Subcutaneous adipose tissue (tissue), 3 donors: ENCODE results near the gene STRAP.

- PRO-cap: bidirectional peak, plus-strand start at chr12:14258000, minus-strand start at chr12:14257692
- RAMPAGE, long total RNA, 3 experiments: no peak in any of the 3 experiments
Observed at GRCh38 chr12:14257392-14258362, 107.8 kb upstream of the ATF7IP start.

DNA sequence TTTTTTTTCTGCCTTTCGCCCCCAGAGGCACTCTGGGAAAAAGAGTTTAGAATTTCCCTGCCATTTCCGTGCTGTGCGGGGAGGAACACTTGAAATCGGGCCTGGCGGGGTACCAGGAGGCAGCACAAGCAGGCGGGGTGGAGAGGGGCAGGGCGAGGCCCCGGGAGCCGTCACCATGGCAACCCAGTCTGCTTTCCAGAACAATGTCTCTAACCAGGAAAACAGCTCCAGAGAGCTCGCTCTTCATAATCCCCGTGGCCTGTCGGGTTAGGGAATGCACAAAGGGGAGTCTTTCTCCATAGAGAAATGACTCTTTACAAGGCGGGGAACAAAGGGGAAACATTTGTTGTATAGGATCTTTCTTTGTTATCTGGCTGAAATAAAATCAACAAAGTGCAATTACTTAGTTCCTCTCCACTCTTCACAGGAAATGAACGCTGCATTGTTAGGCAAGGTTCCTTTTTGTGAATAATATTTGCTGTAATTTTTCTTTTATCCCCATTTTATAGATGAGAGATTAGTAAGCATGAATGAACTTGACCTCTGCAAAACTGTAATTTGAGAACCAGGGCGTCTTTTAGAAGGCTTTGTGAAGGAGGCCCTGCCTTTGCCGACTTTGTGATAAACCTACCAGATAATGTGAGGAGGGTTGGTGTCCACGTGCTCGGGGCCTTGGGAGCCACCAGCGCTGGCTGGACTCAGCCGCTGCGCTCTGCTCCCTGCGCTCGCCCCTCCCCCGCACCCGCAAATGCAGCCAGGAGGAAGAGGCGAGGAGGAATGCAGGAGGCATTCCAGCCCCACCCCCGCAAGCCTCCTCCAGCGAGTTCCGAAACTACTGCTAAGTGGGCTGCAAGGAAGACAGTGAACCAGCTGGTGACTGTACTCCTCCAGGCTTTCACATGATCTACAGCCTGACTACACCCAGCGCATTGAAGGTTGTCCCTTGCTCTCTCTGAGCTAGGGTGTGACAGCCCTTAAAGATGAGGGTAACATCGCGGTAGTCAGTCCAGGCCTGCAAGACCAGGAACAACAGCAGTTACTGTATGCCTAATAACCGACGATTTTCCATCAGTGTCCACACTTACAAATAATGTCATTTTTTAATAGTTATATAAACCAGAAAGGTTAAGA is 105.1 kb upstream of the ATF7IP start:
- PRO-cap: unidirectional peak, plus-strand start at position 198 of the sequence; unidirectional peak, minus-strand start at position 618 of the sequence; unidirectional peak, minus-strand start at position 750 of the sequence; bidirectional peak, plus-strand start at position 841 of the sequence, minus-strand start at position 750 of the sequence
- RAMPAGE, long total RNA, 3 experiments: no peak in any of the 3 experiments

DNA sequence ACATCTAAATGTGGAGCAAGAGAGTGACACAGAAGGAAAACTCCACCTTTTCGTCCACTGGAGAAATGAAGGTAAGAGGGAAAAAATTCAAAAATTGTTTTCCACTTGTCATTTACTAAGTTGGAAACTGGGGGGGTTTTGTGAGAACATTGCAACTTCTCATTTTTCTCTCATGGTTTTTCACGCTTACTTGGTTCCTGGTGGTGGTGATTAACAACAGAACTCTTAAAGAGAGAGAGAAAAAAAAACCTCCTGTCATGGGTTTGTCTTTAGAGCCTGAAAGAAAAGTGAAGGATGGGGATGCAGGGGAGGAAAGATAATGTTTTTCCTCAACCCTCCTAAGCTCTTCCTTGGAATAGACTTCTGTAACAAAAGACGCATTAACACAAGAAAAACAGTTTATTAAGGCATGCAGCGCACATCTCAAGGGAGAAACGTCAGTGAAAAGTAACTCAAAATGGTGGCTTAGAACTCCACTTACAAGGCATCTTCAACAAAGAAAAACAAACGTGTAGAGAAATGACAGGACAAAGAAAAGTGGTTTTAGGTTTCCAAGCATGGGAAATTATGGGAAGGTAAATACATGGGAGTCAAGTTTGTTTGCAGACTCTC is 81.9 kb upstream of the ATF7IP start:
- PRO-cap: no peak
- RAMPAGE, long total RNA, 3 experiments: no peak in any of the 3 experiments

DNA sequence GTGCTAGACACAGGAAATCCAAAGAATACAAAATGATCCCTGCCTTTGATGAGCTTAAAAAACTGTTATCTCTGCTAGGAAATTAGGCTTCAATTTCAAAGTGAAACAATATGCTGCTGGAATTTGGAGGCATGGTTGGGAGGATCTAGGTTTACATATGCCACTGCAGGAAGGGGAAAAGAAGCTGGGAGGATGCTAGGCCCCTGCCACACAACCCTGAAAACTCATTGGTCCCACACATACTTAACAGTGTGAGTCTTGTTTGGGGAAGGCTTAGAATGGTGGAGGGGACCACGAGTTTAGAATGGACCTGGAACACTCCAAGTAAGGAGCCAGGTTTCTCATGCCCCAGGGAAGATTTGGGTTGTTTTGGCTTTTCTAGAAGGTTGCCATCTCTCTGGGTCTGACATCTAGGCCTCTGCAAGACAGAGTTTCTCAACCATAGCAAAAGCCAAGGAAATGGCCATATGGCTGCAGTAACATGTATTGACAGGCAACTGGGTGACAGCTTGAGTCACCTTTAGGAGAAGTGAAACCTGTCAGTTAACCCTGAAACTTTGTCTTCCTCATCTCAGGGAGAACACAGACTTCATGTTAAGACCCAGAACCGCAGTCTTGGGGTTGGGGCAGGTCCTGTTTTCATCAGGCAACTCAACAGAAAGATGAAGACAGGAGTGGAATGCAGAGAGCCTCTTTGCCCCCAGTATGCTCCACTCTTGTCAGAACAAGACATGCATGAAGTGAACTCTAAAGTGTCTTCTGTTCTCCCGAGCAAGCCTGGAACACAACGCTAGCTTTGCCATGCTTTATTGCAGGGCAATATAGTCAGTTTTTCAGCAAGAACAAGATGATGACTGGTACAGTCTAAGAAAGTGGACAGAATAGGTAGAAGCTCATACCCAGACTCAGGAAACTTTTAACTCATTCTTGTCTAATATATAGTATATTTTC is 46.0 kb upstream of the PLBD1 start:
- PRO-cap: no peak
- RAMPAGE, long total RNA, 3 experiments: no peak in any of the 3 experiments

GRCh38 chr12:14793051-14793435 is 10.2 kb downstream of the WBP11 start:
- PRO-cap: no peak
- RAMPAGE, long total RNA, 3 experiments: no peak in any of the 3 experiments

DNA sequence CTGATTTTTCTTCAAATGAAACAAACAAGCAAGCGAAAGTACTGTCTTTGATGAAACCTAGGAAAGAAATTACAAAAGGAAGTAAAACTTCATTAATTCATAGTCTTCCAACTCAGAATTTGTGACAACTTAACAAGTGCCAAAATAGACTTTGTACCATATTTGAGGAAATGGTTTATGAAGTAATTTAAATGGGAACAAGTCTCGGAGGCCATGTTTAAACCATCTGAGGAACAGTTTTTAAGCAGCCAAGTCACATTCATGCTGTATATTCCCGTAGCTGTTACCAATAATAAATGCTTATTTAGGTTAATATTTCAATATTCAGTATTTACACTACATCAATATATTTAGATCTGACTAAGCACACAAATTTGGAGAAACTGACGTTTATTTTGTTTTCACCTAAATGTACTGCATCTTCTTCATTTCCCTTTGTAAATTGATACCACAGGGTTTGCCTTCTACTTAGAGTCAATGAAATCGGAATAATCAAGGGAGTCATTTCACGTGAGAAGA is 838 bp upstream of the ARHGDIB start:
- PRO-cap: no peak
- RAMPAGE, long total RNA, 3 experiments: no peak in any of the 3 experiments

GRCh38 chr12:14980956-14981481 is 8.2 kb downstream of the PDE6H start:
- PRO-cap: no peak
- RAMPAGE, long total RNA, 3 experiments: no peak in any of the 3 experiments

DNA sequence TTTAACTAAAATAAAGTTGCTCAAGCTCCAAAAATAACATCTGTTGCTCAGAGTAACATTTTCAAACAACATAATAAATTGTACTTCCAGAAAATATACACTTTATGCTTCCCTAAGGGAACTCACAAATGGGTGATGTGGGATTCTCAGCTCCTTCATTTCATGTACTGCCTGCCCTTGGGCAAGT is 56.0 kb downstream of the RERG start:
- PRO-cap: bidirectional peak, plus-strand start at position 127 of the sequence, minus-strand start outside the sequence
- RAMPAGE, long total RNA, 3 experiments: no peak in any of the 3 experiments

- PRO-cap: no peak
- RAMPAGE, long total RNA, 3 experiments: no peak in any of the 3 experiments
Observed at GRCh38 chr12:15198873-15199526, 22.2 kb downstream of the RERG start.

DNA sequence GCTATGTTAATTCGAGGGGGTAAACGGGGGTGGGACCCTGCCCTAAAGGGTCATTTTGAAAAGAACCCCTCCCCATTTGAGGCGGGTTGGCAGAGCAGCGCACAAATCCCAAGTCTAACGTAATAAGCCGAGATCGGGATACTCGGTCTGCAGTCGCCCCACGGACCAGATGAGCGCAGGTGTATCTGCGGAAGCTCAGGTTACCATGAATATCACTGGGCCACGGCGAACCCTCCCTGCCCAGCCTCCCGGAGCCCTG is 592 bp downstream of the EPS8 start:
- PRO-cap: no peak
- RAMPAGE, long total RNA, 3 experiments: no peak in any of the 3 experiments

DNA sequence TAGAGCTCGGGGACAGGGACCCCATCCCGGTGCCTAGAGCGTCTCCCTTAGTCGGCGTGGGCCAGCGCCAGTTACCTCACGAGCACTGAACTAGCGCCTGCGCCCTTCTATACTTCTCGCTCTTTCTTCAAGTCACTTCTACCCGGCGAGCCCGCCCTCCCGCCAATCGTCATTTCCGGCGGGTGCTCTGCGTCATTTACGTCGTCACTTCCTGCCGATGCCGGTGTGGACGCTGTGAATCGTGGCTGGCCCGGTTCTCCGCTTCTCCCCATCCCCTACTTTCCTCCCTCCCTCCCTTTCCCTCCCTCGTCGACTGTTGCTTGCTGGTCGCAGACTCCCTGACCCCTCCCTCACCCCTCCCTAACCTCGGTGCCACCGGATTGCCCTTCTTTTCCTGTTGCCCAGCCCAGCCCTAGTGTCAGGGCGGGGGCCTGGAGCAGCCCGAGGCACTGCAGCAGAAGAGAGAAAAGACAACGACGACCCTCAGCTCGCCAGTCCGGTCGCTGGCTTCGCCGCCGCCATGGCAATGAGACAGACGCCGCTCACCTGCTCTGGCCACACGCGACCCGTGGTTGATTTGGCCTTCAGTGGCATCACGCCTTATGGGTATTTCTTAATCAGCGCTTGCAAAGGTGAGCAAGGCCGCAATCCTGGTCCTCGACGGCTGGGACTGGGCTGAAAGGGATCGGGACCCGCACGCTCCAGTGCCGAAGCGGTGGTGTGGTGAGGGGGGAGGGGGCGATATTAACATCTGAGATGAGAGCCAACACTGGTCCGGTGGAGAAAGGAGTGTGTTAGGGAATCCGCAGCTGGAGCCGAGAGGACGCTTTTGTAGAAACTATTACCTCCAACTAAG is at the start of gene STRAP:
STRAP (plus strand) TSS at position 200 of the 856 bp plus-strand sequence.
- PRO-cap: bidirectional peak, plus-strand start at position 226 of the sequence, minus-strand start at position 87 of the sequence; unidirectional peak, plus-strand start at position 494 of the sequence
- RAMPAGE, long total RNA, 3 experiments: start-site peak on the plus strand in 3 of 3 experiments, centred at positions 214 to 405 of the sequence, 175 to 634 reads per replicate

- PRO-cap: no peak
- RAMPAGE, long total RNA, 3 experiments: no peak in any of the 3 experiments
Observed at GRCh38 chr12:15904835-15905237, 6.3 kb upstream of the DERA start.

- PRO-cap: no peak
- RAMPAGE, long total RNA, 3 experiments: no peak in any of the 3 experiments
Observed at GRCh38 chr12:15956176-15956911, 45.2 kb downstream of the DERA start.

GRCh38 chr12:16057934-16058436 is 146.9 kb downstream of the DERA start:
- PRO-cap: no peak
- RAMPAGE, long total RNA, 3 experiments: no peak in any of the 3 experiments

- PRO-cap: no peak
- RAMPAGE, long total RNA, 3 experiments: start-site peak on the plus strand in 1 of 3 experiments, at chr12:16354233-16354364 at its widest, 802 reads per replicate
Observed at GRCh38 chr12:16354119-16354501, 6.7 kb downstream of the MGST1 start.

DNA sequence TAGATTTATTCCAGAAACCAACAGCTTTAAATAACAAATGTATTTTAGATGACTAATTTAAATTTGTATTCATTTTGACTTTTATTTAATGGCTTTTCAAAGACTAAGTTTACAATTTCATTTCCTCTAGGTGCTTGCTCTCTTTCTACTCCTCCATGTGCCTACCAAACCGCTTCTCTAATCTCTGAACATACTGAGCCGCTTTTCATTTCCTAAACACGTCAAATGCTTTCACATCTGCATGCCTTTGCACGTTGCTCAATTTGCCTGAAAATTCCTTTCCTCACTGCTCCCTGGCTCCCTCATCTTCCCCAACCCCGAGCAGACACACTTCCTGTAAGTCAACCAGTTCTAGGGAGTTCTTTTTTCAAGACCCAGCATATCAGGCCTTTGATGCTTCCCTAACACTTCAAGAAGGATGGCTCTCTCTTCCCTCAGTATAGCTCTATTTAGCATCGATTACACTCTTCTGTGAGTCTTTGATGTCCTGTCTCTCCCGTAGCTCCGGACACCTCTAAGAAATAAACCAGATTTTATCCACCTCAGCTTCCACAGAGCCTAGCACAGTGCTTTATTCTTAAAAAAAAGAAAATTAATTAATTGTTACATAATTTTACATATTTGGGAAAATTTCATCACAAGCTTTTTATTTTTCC is 50.3 kb downstream of the LMO3 start:
- PRO-cap: unidirectional peak, minus-strand start at position 179 of the sequence
- RAMPAGE, long total RNA, 3 experiments: no peak in any of the 3 experiments

DNA sequence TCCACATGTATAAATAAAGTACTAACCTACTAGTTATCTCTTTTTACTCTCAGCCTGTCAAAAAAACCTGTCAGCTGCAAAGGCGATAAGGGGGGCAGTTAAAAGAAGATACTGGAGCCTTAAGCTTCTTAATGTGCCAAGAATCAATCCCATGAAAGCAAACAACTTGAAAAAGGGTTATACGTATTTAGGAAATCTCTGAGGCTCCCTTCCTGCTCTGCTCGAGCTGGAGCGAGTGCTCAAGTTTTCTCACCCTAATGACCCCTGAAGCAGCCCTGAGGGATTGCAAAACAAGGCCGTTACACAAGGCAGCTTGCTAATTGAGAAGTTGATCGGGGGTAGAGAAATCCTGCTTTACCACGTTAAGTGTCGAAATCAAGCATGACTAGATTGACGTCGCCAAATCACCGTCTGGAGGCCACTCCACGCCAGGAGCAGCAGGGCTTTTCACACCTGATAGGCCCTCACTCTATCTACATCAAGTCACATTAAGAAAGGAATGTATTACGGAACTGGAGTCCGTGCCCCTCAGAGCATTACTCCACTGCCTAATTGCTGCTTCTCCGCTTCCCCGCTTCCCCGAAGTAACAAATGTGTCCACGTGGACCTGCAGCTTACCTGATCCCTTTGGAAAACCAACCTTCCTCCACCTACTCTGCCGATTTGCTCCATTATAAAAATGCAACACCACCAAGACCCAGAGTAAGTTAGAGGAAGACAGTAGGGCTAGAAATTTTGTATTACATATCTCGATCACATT is 32.3 kb downstream of the LMO3 start:
- PRO-cap: unidirectional peak, minus-strand start at position 223 of the sequence
- RAMPAGE, long total RNA, 3 experiments: no peak in any of the 3 experiments

DNA sequence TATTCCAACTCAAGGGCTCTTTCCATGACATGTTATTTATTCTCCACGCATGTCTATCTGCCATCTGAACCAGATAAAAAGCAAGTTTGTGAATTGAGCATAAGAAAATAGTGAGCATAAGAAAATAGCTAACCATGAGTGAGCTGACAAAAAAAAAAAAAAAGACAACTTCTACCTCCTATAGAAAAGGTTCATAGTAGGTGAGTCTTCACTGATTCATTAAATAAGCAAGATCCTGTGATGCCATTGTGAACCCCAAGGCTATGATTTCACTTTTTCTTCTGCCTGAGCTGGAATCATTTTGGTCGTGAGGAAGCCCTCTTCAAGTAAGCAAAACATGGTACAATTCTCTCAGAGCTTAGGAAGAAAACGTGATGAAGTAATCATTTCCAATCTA is 1.1 kb downstream of the PIK3C2G start:
- PRO-cap: no peak
- RAMPAGE, long total RNA, 3 experiments: no peak in any of the 3 experiments

DNA sequence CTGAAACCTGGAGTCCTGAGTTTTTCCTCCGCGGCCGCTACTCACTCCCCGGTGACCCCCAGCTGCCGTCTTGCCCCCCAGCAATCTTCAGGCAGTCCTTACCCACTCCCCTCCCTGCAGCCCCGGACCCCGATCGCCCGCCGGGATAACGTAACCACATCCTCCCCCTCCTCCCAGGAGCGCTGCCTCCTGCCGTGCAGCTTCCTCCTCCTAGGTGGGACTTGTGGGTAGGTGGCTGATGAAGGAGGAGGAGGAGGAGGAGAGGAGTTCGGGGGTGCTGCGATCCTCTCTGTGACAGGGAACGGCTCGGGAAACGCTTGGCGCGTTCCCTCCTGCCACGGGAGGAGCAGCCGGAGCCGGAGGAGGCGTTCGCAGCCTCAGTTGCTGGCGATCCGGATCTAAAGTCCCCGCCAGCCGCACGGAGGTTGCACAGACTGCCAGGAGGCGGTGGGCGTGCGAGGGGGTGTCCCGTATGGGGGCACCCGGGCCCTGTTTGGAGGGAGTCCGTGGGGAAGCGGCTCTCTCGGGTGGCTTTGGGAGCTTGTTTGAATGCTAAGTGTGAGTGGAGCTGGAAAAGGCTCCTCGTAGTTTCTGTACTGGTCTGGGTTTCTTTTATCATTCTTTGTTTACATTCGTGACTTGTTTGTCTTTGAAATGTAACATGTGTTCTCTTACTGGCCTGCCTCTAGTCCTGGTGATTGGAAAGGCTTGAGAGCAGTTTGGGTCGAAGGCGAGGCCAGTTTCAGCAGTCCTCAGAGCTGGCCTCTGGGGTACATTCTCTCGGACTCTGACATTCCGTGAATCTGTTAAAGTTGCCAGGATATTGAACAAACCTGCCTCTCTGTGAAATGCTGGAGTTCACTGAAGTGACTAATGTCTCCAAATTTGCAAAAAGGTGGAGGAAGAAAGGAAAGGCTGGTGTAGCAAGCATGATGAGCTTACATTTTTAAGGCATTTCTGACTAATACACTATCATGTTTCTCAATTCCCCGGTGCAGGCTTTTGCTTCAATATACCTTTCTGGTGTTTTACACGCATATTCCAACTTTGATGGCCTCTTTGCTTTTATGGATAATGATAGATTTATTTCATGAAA is 1.3 kb downstream of the PLEKHA5 start:
- PRO-cap: no peak
- RAMPAGE, long total RNA, 3 experiments: no peak in any of the 3 experiments

GRCh38 chr12:19213186-19214228 is 84.0 kb downstream of the PLEKHA5 start:
- PRO-cap: no peak
- RAMPAGE, long total RNA, 3 experiments: no peak in any of the 3 experiments